Transverse colon (tissue), 4 donors: ENCODE measurements around a stretch of chr6.

- PRO-cap, result no peak
- RAMPAGE, long total RNA, 4 experiments, result no peak in any of the 4 experiments
Measured at GRCh38 chr6:104996386-104996709, 39.4 kb downstream of the LIN28B start.

DNA sequence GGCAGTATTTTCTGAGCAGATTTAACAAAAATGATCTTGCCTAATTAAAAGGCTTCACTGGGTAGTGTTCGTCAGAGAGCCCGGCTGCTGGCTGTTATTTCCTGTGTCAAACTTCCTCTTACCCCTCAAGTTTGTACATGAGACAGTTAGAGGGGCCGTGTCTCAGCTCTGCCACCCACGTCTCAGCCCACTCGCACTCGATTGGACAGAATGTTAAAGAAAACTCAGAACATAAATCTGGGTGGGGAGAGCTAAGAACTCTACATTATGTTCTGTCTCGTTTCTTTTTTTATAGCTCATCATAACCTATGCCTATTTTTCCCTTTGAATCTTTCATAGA, 50.5 kb upstream of the PREP start:
- PRO-cap, result bidirectional peak, plus-strand start at position 234 of the sequence, minus-strand start at position 120 of the sequence
- RAMPAGE, long total RNA, 4 experiments, result no peak in any of the 4 experiments

GRCh38 chr6:105759850-105760470, 326.2 kb upstream of the PRDM1 start:
- PRO-cap, result no peak
- RAMPAGE, long total RNA, 4 experiments, result no peak in any of the 4 experiments

DNA sequence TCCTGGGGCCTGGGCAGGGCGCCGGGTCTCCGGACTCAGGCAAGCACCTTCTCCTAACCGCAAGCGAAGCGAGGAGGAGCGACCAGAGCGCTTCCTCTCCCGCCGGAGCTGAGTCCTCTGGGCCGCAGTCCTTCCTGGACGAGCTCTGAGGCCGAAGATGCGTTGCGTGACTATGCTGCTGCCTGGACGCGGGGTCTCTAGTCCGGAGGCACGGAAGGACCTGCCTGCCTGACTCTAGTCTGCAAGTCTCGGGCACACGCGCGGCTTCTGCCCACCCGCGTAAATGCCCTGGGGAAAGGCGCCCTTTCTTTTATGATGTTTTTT, 100.1 kb upstream of the PRDM1 start:
- PRO-cap, result bidirectional peak, plus-strand start at position 141 of the sequence, minus-strand start at position 110 of the sequence
- RAMPAGE, long total RNA, 4 experiments, result no peak in any of the 4 experiments

DNA sequence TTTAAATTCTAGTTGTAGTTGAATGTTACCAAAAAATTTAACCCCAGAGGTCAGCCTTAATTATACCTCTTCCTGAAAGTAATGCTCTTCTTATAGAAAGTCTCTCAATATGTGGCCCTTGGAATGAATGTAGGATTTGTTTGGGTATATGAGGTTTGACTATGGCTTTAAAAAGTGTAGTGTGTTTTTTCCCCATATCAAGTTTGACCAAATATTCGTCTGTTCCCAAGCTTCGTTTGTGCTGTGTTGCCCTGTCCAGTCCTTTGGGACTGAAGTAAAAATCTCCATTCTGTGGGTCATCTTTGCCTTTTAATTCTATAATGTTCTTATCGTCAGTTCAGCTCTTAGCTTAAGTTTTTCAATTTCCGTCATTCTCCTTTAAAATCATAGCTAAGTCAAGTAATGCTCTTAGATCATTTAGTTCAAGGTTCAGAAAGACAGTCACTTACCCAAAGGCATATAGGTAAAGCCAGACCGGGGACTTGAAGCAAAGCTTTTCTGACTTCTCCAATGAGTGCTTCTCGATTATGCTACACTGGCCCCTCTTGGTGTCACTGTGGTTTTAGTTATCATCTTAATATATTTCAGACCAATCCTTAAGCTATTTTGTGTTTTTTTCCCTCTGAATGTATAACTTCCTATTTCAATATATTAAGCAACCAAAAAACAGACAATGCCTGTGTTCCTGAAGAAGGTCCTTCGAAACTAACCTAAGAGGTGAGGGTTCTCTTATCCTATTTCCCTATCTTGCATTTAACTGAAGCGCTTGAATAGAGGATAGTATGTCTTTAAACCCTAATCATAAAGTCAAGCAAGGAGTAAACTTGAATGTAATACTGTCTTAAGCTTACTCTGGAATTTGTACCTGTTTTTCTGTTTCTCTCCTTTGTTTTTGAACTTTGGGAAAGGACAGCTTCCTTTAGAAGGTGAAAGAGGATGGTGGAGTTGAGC, 3.8 kb downstream of the PRDM1 start:
- PRO-cap, result no peak
- RAMPAGE, long total RNA, 4 experiments, result no peak in any of the 4 experiments

GRCh38 chr6:106099102-106099721, 13.1 kb downstream of the PRDM1 start:
- PRO-cap, result no peak
- RAMPAGE, long total RNA, 4 experiments, result start-site peak on the plus strand in 1 of 4 experiments, at chr6:106098915-106099336 at its widest, 11 reads per replicate

DNA sequence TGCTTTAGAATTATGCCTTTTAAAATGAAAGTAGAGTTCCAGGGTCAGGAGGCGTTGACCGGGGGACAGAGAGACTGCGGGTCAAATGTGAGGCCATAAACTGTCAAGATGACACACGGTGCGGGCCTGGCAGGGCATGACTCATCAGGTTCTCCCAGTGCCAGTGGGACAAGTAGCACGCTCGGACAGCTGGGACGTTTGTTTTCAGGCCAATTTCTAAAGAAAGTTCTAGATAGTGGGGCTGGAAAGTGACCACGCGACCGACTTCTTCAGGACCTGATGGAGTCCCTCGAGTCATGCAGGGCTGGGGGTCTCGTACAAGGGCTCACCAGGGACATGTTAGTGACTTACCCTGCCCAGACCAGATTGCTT, 49.1 kb downstream of the PRDM1 start:
- PRO-cap, result unidirectional peak, plus-strand start at position 157 of the sequence
- RAMPAGE, long total RNA, 4 experiments, result no peak in any of the 4 experiments

GRCh38 chr6:106195057-106195608, 109.0 kb downstream of the PRDM1 start:
- PRO-cap, result no peak
- RAMPAGE, long total RNA, 4 experiments, result no peak in any of the 4 experiments

GRCh38 chr6:106495061-106495439, 134.2 kb downstream of the RTN4IP1 start:
- PRO-cap, result no peak
- RAMPAGE, long total RNA, 4 experiments, result no peak in any of the 4 experiments

GRCh38 chr6:106509290-106509932, 119.9 kb downstream of the RTN4IP1 start:
- PRO-cap, result no peak
- RAMPAGE, long total RNA, 4 experiments, result no peak in any of the 4 experiments

- PRO-cap, result no peak
- RAMPAGE, long total RNA, 4 experiments, result start-site peak on the plus strand in 1 of 4 experiments, at chr6:106530182-106530209 at its widest, 20 reads per replicate
Measured at GRCh38 chr6:106529945-106530590, 99.2 kb downstream of the RTN4IP1 start.

- PRO-cap, result no peak
- RAMPAGE, long total RNA, 4 experiments, result no peak in any of the 4 experiments
Measured at GRCh38 chr6:106541042-106541241, 88.4 kb downstream of the RTN4IP1 start.

GRCh38 chr6:106751581-106752352, 122.4 kb downstream of the QRSL1 start:
- PRO-cap, result no peak
- RAMPAGE, long total RNA, 4 experiments, result no peak in any of the 4 experiments

GRCh38 chr6:106765780-106766823, 136.7 kb downstream of the QRSL1 start:
- PRO-cap, result no peak
- RAMPAGE, long total RNA, 4 experiments, result no peak in any of the 4 experiments

DNA sequence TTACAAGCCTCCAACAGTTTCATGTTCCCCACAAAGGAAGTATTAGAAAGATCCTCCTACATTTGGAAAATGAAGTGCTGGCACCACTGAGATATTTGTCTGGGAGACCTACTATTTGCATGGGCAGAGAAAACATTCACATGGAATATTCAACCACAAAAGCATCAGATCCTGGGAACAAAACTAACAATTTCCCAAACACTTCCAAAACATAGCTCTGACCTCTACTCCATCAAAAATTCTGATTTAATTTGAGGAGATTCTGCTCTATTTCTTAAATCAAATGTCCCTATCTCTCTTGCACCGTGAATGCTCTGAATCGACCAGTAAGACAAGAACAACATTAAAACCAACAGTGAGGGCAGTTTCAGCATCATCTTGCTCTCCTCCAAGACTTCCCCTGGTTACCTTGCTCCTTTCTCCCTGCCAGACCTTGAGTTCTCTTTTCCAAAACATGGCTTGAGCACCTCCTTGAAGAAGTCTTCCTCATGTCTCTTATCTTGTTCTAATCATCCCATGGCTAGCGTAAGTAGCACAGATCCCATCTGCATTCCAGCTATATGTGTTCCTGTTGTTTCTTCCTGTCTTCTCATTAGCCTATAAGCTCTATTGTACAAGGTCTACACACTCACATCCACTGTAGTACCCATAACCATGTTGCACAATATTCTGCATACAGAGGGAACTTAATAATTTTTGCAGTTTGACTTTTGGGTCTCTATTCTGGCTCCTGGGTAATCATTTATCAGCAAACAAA, 157.7 kb downstream of the QRSL1 start:
- PRO-cap, result no peak
- RAMPAGE, long total RNA, 4 experiments, result no peak in any of the 4 experiments

DNA sequence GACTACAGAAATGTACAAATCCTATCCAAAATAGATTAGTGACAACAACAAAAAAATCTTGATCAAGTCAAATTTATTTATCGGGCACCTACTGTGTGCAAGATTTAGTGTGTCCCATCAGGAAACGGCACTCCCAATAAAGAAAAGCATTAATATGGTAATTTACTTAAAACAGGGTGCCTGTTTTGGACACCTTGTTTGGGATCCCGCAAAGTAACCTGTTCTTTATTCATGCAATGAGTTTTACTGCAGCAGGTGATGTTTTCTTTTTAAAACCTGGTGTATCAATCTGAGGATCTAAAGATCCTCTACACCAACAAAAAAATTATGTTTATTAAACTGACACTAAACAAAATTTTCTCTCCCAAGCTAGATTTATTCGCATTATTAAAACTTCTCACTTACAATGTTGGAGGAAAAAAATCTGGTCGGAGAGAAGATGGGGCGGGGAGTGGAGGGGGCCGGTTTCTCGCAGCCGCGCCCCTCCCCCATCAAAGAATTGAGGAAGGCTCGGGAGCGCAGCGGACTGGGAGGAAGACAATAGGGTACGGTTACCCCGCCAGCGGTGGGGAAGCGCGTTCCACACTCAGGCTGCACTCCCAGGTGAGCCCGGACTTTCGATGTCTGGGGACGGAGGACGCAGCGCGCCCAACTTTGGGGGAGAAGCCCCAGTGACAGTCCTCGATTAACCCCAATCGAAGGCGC, 1.5 kb downstream of the CD24 start:
- PRO-cap, result bidirectional peak, plus-strand start at position 613 of the sequence, minus-strand start at position 497 of the sequence
- RAMPAGE, long total RNA, 4 experiments, result no peak in any of the 4 experiments

- PRO-cap, result unidirectional peak, minus-strand start at chr6:106976474; unidirectional peak, minus-strand start at chr6:106976523
- RAMPAGE, long total RNA, 4 experiments, result no peak in any of the 4 experiments
Measured at GRCh38 chr6:106976394-106976755, 1.8 kb upstream of the CD24 start.

- PRO-cap, result no peak
- RAMPAGE, long total RNA, 4 experiments, result start-site peak on the minus strand in 2 of 4 experiments, at chr6:107363516-107363597 at its widest, 7 to 11 reads per replicate
Measured at GRCh38 chr6:107363403-107364041, 95.8 kb downstream of the PDSS2 start.

GRCh38 chr6:107540309-107540637, 50.4 kb downstream of the SOBP start:
- PRO-cap, result no peak
- RAMPAGE, long total RNA, 4 experiments, result no peak in any of the 4 experiments

DNA sequence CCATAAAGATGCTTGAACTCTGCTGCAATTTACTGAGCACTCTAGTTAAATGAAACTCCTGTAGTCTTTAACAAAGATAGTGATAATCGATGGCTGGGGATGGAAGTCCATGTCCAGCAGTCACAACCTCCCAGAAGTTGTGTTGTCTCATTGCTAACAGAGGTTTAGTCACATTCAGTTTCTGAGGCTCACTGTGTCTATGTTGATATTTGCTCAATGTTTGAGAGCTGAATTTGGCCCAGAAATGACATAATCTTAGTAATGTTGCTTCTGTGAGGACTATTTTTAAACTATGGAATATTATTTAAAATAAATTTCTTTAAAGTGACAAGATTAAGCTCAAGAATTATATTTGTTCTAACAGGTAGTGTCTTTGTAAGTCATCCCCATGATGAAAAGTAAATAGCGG, 50.7 kb downstream of the SOBP start:
- PRO-cap, result no peak
- RAMPAGE, long total RNA, 4 experiments, result no peak in any of the 4 experiments